ENCODE measurements around the genes RXYLT1, HELB and GRIP1.

DNA sequence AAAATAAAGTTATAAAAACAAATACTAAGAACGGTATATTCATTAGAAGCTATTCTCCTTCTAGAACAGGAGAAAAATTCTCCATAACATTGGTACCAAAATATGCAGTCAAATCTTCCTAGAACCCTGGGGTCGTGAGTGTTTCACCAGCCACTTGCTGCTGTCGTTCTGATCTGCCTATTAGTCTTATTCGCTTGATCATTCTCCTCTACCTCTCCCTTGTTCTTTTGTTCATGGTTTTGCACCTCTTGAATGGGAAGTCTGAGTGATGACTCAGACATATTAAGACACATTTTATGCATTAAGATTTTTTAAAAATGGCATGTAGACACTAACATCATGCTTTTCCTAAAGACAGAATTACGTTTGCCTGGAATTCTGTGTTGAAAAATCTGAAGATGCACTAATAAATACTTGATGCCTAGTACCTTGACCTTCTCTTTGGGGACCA lies 159.1 kb upstream of the LRIG3 start:
- PRO-cap, result no peak

DNA sequence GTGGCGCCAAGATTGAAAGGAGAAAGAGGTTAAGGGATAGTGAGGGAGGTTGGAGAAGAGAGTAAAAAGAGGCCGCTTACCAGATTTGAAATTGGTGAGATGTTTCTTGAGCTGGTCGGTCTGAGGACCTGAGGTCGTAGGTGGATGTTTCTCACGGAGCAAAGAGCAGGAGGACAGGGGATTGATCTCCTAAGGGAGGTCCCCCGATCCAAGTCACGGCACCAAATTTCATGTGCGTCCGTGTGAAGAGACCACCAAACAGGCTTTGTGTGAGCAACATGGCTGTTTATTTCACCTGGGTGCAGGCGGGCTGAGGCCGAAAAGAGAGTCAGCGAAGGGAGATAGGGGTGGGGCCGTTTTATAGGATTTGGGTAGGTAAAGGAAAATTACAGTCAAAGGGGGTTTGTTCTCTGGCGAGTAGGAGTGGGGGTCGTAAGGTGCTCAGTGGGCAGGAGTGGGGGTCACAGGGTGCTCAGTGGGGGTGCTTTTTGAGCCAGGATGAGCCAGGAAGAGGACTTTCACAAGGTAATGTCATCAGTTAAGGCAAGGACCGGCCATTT lies 267.5 kb upstream of the SLC16A7 start:
- PRO-cap, result unidirectional peak, minus-strand start at position 267 of the sequence; bidirectional peak, plus-strand start outside the sequence, minus-strand start at position 333 of the sequence

- PRO-cap, result no peak
These were observed 301.0 kb downstream of the TAFA2 start for GRCh38 chr12:61891570-61892055.

GRCh38 chr12:62250993-62252081 lies 8.9 kb upstream of the USP15 start:
- PRO-cap, result no peak

DNA sequence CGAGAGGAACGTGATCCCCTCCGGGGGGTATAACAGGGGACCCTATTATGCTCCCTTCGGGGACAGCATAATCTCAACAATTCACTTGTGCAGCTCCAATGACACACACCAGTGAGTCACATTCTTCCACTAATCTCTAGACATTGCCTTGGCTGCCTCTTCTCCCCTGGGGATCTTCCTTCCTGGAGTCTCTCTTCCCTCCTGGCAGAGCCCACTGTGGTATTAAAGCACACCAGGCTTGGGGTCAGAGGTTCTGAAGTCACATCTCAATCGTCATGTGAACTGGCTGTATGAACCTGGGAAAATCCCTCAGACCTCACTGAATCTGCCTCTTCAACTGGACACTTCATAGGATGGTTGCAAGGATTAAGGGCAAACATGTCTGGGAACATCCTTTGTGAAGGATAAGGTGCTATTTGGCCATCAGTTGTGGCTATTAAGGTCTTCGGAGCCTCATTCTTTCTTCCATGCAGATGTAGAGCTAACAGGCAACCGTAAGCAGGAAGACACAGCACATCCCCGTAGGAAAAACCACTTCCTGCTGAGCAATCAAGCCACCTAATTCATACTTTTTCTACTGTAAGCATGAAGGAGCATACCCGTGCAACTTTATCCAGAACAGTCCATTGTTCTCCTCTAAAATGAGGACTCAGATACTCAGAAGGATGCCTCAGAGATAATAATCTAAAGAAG lies 232.2 kb downstream of the PPM1H start:
- PRO-cap, result no peak

DNA sequence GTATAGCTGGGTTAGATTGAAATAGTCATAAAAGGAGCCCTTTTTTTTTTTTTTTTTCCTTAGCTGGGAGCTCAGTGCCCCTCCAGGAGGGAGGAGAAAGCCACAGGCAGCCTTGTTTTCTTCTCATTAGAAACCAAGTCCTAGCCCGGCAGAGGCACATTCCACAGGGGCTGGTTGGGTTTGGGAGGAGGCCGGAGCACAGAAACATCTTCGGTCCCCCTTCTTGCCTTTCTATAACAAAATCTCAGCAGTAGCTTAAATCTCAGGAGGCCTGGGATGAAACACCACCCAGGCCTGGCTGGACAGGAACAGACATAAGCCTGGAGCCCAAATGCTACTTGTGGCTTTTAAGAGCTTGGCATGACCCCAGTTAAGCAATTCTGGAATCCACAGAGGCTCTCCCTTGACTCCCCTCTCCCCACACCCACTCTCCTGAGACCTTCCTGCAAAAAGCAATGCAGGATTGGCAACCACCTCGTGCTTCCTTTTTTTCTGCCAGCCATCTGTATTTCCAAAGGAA lies 231.6 kb downstream of the PPM1H start:
- PRO-cap, result unidirectional peak, plus-strand start at position 157 of the sequence

- PRO-cap, result bidirectional peak, plus-strand start at chr12:62725163, minus-strand start at chr12:62725030
These were observed 210.1 kb downstream of the PPM1H start for GRCh38 chr12:62724789-62725378.

DNA sequence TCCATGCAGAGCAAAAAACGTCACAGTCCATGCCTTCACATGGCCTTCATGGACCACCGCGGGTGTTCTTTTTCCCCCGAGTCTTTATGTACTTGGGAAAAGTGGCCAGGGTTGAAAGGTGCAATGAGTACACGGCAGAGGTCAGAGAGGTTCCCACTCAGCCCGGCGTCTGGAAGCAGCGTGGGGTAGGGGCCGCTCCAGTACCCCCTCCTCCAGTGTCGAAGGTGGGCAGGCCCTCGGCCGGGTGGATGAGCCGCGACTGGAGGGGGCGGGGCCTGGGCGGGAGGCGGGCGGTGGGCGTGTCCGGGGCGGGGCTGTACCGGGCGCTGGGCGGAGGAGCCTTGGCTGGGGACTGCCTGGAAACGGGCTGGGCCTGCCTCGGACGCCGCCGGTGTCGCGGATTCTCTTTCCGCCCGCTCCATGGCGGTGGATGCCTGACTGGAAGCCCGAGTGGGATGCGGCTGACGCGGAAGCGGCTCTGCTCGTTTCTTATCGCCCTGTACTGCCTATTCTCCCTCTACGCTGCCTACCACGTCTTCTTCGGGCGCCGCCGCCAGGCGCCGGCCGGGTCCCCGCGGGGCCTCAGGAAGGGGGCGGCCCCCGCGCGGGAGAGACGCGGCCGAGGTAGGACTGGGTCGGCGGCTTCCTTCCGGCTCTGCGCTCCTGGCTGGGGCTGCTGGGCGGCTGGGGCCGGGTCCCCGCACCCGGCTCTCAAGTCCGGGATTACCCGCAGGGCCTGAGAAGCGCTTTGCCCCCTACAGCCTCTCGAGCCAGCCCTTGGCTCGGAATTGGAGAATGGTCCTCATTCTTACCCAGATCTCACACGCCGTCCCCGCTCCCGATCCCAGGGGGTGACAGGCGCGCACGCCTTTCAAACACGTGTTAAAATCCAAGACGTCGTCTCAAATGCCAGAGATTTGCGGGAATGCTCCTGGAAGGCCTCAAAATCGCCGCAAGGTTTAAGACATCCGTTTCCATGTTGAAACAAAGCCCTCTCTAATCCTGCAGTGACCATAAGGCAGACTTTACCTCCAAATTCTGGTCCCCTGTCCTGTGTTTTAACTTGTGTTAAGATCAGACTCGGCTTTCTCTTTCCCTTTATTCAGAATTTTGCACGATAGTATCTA lies at the start of gene RXYLT1:
TSS of gene RXYLT1 (plus strand) at position 404 of the 1,127 bp plus-strand sequence.
- PRO-cap, result bidirectional peak, plus-strand start at position 361 of the sequence, minus-strand start at position 261 of the sequence; bidirectional peak, plus-strand start at position 610 of the sequence, minus-strand start at position 584 of the sequence; bidirectional peak, plus-strand start at position 758 of the sequence, minus-strand start at position 790 of the sequence

GRCh38 chr12:63944832-63945361 lies 100.4 kb downstream of the SRGAP1 start:
- PRO-cap, result no peak

GRCh38 chr12:64418589-64419284 lies 14.5 kb downstream of the XPOT start:
- PRO-cap, result no peak

DNA sequence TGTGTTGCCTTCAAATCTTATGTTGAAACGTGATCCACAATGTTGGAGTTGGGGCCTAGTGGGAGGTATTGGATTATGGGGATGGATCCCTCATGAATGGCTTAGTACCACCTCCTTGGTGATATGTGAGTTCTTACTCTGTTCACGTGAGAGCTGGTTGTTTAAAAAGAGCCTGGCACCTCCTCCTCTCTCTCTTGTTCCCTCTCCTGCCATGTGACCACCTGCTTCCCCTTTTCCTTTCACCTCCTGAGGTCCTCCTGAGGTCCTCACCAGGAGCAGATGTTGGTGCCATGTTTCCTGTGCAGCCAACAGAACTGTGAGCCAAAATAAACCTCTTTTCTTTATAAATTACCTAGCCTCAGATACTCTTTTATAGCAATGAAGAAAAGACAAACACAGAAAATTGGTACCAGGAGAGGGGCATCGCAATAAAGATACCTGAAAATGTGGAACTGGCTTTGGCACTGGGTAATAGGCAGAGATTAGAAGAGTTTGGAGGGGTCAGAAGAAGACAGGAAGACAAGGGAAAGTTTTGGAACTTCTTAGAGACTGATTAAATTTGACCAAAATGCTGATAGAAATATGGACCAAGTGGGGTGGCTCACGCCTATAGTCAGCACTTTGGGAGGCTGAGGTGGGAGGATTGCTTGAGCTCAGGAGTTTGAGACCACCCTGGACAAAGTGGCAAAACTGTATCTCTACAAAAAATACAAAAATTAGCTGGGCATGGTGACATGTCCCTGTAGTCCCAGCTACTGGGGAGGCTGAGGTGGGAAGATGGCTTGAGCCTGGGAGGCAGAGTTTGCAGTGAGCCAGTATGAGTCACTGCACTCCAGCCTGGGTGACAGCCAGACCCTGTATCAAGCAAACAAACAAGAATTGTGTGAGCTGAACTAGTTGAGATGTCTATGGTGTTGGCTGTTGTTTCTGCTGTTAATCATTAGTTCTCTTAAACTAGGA lies 23.3 kb downstream of the RASSF3 start:
- PRO-cap, result no peak

DNA sequence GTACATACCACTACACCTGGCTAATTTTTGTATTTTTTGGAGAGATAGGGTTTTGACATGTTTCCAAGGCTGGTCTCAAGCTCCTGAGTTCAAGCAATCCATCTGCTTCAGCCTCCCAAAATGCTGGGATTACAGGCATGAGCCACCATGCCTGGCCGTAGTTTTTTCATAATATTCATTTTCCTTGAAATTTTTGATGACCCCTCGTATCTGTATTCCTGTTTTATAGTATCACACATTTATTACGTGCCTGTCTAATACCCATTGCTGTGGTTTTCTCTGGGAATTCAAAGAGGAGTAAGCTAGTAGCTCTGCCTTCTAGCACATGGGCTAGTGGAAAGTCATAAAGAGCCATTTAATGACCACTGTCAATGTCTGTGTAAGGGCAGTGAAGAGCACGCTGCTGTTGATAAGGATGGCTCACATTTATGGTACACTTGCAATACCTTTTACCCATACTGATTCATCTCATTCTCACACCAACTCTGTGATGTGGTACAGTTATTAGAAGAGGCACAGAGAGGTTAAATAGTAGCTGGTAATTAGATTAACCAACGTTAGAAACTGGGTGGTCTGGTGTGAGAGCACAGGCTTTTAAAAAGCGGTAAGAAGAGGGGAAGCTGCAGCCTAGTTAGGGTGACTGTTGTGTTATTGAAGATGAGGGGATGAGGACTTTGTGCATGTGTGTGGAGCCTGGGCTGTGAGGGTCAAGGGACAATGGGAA lies 25.0 kb downstream of the RASSF3 start:
- PRO-cap, result no peak

DNA sequence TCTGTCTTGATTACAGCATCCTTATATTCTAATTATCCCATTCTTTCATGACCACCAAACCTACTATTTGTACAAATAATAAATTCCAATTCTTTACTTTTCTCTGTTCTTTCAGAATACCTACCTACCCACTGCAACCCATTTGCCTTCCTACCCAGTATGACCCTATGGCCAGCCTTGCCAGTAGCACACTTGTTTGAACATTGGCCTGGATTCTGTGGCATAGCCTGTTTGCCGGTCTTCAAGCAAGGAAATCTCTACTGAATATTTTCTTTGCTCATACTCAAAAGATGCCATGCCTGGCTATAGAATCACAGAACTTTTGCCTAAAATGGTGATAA lies 24.1 kb upstream of the WIF1 start:
- PRO-cap, result no peak

GRCh38 chr12:65204633-65205393 lies 35.4 kb downstream of the LEMD3 start:
- PRO-cap, result no peak

DNA sequence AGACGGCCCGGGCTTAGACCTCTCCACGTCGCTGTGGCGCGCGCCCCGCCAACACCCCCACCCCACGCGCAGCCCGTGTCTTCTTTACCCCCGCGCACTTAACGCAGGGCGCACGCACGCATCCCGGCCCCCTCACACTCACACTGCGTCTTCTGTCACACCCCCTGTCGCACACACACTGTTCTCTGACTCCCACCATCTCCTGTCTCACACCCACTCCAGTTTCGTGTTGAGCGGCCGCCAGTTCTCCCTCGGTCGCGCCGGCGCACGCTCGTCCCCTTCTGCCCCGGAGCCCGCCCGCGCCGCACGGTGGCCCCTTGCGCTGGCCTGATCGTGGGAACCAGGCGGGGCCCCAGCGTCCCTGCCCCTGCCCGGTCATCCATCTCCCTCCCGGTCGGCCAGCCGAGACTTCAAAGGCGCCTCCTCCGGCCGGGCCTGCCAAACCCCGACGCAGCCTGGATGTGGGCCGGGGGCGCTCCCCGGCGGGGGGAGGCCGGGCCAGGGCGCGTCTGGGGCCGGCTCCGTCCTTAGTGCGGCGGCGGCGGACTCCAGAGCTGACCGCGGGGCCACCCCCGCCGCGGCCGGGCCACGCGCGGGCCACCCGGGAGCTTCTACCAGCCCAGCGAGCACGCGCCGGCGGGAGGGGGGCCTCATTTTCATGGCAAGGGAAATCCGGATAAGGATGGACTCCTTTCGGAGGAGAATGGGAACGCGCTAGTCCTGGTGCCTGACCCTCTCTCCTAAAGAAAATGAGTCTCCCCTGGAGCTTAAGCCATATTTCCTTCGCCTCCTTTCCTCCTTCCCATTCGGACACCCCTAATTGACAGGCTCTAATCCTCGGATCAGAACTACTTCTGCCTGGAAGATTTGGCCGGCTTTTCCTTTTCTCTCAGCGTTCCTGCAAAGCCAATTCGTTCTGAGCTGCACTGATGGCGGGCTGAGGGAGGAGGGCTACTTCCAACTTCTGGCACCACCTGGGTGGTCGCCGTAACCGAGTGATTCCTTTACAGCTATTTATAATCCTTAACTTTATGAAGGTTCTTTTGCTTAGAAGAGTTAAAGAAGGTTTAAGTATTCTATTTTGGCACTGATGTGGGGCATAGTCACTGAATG lies 81.9 kb upstream of the HMGA2 start:
- PRO-cap, result bidirectional peak, plus-strand start at position 243 of the sequence, minus-strand start at position 145 of the sequence; bidirectional peak, plus-strand start at position 530 of the sequence, minus-strand start at position 283 of the sequence

- PRO-cap, result no peak
These were observed 1.8 kb downstream of the LLPH start for GRCh38 chr12:66128717-66129247.

DNA sequence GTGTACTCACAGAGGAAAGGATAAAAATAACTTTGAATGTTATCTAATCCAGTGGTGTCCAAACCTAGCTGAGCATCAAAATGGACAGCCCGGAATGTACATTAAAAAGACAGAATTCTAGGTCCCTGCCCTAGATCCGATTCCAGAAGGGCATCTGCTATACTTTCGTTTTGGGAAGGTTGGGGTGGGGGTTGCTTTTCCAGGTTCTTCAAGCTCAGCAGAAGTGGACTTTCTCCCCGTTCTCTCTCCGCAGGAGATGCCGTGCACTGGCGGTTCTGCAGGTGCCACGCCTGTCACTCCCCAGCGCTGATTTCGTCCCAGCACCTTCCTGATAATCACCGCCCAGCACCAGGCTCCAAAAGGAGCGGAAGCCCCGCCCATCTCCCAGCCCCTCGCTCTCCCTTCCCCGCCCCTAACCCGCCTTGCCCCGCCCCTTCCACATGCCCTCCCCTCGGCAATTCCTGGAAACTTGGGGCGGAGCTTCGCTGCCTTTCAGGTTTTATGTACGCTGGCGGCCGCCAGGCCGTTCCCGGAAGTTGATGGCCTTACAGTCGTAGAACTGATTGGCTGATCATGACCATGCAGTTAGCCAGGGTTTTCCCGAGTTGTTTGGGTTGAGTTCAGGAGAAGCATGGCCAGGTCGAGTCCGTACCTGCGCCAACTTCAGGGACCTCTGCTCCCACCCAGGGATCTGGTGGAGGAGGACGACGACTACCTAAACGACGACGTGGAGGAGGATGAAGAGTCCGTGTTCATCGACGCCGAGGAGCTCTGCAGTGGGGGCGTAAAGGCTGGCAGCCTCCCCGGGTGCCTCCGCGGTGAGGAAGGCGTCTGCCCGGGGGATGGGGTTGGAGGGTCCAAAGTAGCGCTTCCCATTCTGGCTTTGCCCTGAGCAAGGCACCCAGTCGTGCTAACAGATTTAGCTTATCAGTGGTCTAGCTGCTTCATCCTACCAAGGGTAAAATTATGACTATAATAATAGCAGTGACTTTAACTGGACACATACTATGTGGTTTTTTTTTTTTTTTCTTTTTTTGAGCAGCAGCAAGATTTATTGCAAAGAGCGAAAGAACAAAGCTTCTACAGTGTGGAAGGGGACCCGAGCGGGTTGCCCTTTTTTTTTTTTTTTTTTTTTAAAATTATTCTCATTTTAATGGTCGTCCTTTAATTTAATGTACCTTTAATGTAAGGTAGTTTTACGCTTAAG lies at the start of gene HELB:
TSS of gene HELB (plus strand) at position 521 of the 1,207 bp plus-strand sequence.
- PRO-cap, result bidirectional peak, plus-strand start at position 608 of the sequence, minus-strand start at position 330 of the sequence; bidirectional peak, plus-strand start at position 875 of the sequence, minus-strand start at position 778 of the sequence

DNA sequence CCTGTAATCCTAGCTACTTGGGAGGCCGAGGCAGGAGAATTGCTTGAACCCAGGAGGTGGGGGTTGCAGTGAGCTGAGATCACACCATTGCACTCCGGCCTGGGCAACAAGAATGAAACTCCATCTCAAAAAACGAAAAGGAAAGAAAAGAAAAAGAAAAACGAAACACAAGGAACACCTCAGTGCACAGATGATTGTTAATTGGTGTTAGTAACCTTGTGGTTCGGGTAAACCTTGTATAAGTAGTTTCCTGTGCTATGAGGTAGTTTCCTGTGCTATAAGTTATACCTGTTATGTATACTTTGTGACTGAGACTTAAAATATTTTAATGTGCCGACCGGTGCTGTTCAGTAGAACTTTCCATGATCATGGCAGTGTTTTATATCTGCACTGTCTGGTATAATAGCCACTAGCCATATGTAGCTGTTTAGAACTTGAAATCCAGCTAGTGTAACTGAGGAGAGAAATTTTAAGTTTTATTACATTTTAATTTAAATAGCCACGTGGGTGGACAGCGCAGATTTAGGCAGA lies 1.3 kb downstream of the HELB start:
- PRO-cap, result no peak

DNA sequence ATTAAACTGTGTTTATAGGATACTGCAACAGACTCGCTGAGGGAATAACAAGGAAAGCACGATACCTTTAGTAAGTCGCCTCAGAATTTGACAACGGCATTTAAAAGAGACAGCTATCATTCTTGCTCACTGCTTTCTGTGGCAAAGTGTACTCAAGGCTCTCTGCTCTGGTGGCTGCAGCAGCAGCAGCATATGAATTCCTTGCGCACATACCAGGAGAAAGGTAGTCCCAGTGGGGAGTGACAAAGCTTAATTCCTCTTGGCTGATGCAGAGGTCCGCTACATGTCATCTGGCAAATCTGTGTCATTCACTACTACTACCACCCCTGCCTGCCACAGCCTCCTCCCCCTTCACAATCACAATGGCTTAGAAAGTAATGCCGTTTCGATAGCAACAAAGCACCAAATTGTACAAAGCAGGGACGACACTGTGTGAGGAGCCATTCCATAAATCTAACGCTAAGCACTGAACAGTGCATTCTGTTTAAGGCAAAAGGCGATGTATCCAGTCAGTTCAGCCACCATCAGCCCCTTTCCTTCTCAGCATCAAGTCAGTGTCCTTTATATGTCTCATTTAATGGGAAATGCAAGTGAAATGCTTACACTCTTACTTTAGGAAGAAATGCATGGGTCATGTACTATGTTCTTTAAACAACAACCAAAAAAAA lies at the start of gene GRIP1:
TSS of gene GRIP1 (minus strand) at position 292 of the 668 bp plus-strand sequence.
- PRO-cap, result no peak

DNA sequence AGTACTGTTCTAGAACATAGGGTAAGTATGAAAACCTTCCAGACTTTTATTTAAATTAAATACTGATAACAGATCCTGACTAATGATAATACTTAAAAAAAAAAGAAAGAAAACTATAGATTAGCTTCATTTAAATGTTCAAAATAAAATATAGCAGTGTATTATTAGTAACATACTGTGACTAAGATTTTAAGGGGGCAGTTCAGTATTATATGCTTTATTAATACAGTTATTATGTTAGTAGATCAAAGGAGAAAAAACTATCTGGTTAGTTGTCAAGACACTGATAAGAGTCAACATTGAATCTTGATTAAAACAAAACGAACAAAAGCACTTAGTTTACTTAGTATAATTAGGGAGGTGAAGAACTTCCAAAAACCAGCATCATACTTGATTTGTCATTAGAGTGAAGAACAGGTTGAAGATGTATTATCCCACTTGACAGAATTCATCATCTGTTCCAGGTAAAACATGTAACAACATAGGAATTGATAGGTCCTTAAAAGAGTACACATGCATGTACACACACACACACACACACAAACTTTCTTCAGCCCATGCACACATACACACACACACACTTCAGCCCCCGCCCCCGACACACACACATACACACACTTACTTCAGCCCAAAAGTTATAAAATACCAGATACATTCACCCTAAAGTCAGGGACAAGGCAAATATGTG lies 15.2 kb downstream of the CAND1 start:
- PRO-cap, result no peak

Measured in endodermal cell (in vitro differentiated cells).